ReNcell CX (cell line): ENCODE measurements around a stretch of chr9.

DNA sequence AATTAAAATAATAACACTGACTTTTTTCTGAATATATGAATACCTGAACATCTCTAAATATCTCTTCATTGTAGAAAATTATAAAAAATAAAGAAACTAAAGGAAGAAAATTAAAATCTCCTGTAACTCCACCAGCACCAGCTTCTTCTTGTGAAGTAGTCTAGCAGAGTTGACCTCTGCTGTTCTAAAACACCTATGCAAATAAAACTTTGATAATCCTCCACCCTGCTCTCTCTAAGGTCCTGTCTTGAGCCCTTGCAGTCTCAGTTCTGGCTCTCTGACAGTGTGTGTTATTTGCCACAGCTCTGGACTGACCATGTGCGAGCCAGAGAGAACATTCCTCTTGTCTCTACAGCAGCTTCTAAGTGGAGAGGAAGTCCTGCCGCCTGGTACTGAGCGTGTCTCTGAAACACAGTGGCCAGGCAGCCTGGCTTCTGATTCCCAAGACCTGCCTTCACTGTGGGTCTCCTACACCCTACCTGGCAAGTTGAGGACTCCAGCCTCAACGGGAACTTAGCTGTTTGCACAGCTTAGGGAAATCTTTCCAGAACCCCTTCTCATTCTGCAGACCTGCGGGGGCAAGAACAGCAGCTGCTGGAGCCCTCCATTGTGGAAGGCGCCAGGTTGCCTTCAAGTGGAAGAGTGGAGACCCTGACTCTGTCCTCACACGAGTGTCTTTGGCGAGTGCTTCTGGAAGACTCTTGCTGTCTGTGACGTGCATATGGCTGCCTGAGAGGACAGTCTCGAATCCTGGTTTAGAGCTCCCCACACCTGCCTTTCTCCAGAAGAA, 61.7 kb downstream of the ENTREP1 start:
- PRO-cap, result no peak

GRCh38 chr9:69470327-69470632, 145.3 kb downstream of the ENTREP1 start:
- PRO-cap, result no peak

DNA sequence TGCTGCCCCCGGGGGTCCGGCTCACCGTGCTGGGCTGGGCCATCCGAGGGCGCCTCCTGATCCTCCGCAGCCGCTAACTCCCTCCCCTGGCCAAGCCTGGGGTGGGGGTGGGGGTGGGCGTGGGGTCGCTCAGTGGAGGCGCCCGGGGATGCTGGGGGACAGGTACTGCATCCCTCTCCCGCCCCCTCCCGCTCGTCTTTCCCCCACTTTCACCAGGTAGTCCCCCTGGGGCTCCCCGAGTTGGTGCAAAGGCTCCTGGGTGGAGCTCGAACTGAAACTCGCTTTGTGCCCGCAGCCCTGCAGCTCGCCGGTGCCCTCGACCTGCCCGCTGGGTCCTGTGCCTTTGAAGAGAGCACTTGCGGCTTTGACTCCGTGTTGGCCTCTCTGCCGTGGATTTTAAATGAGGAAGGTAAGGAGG, 650 bp downstream of the MAMDC2 start:
- PRO-cap, result unidirectional peak, minus-strand start at position 267 of the sequence

DNA sequence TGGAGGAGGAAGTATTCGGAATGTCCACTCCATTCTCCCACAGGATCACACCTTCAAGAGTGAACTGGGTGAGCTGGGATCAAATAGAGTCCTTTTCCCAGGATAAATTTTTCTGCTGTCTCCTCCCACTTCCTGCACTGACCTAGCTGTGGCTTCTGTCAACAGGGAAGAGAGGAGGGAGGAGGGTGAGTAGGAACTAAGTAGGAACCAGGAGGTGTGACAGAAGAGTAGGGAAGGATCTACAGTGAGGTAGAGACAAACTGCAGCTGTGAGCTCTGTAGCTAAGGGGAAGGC, 69.4 kb downstream of the MAMDC2 start:
- PRO-cap, result no peak

GRCh38 chr9:70278334-70278896, 19.6 kb downstream of the SMC5 start:
- PRO-cap, result no peak

GRCh38 chr9:70280568-70281038, 21.8 kb downstream of the SMC5 start:
- PRO-cap, result no peak

DNA sequence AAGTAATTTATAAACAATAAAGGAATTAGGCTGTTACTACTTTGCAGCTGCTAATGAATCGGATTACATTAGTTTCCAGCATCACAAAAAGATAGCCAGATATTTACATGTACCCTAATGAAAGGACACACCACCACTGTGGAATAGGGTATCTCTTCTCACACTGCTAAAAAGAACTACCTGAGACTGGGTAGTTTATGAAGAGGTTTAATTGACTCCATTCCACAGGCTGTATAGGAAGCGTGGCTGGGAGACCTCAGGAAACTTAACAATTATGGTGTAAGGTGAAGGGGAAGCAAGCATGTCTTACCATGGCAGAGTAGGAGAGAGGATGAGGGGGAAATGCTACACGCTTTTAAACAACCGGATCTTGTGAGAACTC, 68.9 kb downstream of the SMC5 start:
- PRO-cap, result no peak

GRCh38 chr9:70381404-70381731, 33.1 kb downstream of the KLF9 start:
- PRO-cap, result no peak

DNA sequence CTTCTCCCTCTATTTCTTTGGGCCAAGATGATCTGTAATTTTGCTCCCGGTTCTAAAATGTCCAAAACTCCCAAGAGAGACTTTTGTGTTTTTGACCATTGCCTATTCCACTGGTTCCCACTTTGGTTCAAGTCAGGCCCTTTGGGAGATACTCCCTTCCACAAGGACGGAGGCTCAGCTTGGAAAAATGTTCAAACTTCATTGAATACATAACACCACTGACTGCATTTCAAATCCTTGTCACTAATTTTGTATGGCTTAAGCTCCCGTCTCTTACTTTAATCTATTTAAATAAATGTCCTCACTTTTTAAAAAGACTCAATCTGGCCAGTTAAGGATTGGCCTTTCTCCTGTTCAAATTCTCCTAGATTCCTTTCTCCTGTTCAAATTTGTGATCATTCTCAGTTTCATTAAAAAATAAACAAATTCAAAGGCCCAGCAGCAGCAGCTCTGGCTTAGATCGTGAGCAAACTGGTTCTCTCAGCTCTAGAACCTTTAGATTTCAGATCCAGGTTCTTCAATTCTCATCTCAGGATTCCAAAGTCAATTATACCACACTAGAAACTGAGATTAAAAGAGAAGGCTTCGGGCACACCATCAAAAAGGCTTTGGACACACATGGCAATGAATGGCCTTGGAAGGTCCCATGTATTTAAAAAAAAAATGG, 9.2 kb downstream of the KLF9 start:
- PRO-cap, result no peak

DNA sequence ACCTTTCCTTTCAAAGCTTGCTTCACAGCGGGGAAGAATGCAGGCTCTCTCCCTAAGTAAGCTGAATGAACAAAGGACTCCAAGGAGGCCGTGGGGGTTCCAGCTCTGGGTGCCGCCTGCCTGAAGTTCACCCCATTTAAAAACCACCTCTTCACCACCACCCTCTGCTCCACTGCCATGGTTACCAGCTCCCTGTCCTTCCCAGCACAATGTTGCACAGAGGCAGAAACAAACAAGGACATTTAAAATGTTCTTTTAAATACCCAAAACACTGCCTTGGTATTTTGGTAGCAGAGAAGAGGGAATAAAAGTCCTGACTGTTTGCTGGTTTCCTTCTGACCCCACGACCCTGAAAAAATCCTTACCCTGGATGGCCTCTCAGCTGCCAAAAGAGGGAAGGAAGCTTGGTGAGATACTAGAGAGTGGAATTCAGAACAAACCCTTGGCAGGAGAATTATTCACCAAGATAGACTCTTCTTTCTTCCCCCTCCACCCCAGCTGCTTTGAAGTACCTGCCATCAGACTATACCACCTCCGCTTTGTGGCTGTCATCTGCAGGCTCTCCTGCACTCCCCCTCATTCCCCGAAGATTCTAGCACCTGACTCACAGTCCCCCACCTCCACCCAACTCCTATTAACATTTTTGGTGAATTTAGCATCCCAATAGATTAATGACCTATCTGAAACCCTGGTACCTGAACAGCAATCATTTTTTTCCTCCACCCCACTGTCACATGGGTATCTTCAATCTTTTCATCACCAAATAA, 7.2 kb upstream of the KLF9 start:
- PRO-cap, result no peak

GRCh38 chr9:70475216-70475702, 60.8 kb upstream of the KLF9 start:
- PRO-cap, result no peak

DNA sequence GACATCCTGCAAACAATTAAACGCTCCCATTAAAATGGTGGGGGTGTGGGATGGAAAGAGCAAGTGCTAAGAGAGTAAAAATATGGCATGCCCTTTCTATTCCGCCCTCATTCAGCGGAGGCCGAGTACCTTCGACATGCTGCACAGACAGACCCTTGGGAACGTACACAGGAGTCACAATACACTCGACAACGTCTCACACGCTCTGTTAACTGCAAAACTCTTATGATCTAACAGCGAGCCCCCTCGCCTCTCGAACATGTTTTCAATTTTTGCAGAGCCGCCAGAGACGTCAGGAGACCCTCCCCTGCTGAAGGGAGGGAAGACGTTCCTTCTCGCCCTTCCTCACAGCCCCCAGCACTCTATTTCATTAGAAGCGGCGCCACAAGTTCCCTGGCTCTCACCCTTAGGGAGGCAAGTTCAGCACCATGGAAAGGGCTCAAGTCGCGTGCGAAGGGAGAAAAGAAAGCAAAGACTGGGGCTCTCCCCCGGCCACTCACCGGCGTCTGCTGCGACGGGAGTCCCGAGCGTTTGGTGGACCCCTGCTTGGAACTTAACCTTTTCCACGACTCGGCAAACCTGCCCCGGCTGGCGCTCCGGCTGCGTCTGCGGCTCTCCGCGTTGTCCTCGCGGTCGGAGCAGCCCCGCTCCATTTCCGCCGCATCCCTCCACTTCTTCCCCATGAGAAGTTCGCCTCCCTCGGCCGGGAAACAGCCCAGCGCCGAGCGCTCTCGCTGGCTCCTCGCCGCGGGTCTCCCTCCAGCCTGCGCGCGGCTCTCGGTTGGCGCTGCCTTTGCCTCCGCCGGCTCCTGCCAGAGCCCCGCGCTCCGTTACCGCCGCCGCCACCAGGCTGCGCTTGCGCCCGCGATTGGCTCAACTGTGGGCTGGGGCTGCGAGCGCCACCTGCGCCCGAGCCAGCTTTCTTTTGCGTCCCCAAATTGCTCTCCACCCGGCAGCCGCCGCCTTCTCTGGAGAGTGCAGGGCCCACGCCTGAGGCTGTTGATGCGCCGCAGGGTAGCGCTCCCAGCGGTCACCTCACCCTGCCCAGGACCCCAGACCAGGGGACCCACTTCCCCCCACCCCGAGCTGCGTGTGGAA, 321.8 kb downstream of the CEMIP2 start:
- PRO-cap, result no peak

DNA sequence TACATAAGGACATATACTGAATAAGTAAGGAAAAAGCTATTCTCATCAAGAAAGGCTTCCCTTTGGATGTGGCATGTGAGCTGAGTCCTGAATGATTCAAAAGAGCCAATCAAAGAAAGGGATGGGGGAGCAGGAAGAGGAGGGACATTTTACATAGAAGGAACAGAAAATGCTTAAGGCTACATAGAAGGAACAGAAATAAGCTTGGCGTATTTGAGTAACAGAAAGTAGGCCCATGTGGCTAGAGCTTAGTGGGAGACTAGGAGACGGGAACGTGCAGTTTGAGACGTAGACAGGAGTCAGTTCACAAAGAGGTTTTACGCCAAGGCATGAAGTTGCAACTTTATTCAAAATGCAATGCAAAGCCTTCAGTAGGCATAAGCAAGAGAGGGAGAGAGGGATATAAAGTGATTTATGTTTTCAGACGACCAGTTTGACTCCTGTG, 126.2 kb downstream of the CEMIP2 start:
- PRO-cap, result no peak

- PRO-cap, result no peak
These were observed 78.4 kb downstream of the CEMIP2 start for GRCh38 chr9:71689867-71690336.

GRCh38 chr9:71713806-71714446, 54.4 kb downstream of the CEMIP2 start:
- PRO-cap, result no peak

DNA sequence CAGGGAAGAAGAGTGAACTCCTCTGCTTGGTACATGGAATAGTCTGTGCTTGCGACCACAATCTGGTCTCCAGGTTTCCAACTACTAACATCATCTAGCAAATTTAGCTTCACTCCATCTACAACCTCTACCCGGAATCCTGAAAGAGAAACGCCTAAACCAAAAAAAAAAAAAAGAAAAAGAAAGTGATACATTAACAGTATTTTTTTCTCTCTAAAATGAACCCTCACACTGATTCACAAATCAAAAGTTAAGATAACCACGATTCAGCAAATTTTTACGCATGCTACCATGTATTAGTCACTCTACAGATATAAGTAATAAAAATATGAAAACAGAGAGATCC, 33.5 kb downstream of the CEMIP2 start:
- PRO-cap, result no peak

DNA sequence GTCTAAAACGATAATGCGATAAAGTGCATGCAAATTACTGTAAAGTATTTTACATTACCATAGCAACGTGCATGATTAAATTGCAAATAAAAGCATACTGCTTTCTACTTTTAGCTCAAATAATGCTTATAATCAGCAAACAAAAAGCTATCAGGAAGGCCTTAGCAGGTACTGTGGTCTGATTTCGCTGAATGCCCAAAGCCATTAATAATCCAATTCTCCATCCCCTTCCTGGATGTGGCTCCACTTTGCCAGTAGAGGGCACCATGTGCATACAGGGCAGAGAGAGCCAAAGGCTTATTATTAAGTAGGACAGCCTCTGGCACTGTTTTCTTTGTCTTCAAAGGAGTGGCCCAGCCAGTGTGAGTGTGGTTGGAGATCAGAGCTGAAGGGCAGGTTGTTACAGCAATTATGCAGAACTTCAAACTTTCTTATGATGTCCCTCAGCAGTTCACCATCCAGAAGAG, 38.5 kb upstream of the CEMIP2 start:
- PRO-cap, result no peak

DNA sequence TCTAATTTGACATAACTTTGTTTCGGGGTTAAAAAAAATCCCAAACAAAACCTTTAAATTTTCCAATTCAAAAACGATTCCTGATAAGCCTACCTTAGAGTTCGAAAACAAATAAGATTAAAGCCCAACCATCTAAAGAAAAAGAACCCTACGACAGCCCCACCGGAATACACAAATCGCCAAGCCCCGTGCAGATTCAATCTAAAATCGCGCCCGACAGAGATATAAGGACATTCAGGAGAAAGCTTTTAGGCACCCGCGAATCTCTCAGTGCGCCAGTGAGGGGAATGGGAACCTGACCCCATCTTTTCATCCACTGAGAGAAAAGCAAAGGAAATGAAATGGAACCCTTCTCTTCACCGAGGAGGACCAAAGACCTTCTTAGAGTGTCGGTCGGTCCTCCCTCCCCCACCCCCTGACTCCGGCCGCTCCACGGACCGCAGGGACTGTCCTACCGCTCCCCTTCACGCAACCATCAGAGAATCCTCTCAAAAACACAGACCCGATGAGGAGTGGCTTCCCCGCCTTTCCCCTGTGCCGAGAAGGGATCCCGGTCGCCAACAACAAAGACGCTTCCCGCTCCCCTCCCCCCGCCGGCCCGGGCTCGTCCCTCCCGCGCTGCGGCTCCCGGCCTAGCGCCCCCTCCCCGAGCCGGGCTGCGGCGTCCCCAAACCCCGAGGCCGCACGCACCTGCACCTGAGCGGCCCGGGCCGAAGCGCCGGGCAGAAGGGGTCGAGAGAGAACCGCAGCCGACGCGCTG, 869 bp downstream of the ABHD17B start:
- PRO-cap, result bidirectional peak, plus-strand start at position 275 of the sequence, minus-strand start at position 274 of the sequence

DNA sequence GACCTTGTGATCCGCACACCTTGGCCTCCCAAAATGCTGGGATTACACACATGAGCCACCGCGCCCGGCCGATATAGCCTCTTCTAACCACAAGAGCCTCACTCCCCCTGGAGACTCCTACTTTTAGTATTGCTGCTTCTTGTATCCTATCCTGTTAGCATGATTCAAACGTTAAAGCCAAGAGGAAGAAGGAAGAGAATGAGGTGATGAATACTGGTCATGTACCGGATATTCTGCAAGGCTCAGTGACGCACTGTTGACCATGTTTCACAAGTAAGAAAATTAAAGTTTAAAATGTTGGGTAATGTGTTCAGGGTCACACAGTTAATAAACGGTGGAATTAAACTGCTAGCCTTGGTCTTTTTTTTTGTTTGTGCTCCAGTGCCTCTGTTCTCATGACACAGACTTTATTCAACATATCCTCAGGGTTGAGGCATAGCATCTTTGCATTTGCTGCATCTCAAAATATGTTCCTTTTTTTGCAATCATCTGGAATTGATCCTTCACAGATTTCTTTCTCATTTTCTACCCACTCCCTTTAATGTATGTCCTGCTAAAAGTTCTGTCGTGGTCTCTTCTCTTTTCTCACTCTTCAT, 17.9 kb downstream of the C9orf57 start:
- PRO-cap, result no peak

DNA sequence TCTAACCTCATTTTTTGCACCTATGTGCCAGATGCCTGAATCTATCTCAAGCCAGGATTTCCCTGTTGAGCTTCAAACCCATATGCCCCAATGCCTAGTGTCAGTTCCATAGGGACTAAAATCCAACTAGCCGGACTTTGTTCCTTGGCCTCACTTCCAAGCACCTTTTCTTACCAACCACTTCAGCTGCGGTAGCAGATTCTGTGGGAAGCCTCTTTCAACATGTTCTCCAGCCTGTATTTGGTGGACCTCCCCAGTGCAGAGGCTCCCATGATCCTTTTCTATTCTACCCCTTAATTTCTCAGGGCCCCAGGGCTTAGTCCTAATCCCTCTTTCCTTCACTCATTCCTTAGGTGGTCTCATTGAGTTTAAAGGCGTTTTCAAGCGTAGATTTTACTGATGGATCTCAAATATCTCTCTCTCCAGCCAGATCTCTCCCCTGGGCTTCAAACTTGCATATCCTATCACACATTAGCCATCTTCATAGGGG, 17.4 kb downstream of the C9orf57 start:
- PRO-cap, result no peak